NT2/D1 (cell line): ENCODE measurements around a stretch of chr3.

DNA sequence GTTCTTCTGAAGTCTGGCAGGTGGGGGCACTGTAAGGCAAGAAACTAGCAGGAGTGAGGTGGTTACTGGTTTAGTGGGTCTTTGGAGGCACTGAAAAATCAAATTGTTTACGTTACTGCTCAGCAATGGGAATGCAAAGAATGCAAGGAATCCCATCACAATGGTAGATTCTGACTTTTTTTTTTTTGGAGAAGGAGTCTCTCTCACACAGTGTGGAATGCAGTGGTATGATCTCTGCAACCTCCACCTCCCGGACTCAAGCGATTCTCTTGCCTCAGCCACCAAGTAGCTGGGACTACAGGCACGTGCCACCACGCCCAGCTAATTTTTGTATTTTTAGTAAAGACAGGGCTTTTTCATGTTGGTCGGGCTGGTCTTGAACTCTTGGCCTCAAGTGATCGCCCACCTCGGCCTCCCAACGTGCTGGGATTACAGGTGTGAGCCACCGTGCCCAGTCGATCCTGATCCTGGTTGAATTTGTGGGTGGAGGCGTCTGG is 16.3 kb downstream of the FAM107A start:
- RRBS, 2 experiments: no CpG with 5 or more reads among the region's 12 CpGs

DNA sequence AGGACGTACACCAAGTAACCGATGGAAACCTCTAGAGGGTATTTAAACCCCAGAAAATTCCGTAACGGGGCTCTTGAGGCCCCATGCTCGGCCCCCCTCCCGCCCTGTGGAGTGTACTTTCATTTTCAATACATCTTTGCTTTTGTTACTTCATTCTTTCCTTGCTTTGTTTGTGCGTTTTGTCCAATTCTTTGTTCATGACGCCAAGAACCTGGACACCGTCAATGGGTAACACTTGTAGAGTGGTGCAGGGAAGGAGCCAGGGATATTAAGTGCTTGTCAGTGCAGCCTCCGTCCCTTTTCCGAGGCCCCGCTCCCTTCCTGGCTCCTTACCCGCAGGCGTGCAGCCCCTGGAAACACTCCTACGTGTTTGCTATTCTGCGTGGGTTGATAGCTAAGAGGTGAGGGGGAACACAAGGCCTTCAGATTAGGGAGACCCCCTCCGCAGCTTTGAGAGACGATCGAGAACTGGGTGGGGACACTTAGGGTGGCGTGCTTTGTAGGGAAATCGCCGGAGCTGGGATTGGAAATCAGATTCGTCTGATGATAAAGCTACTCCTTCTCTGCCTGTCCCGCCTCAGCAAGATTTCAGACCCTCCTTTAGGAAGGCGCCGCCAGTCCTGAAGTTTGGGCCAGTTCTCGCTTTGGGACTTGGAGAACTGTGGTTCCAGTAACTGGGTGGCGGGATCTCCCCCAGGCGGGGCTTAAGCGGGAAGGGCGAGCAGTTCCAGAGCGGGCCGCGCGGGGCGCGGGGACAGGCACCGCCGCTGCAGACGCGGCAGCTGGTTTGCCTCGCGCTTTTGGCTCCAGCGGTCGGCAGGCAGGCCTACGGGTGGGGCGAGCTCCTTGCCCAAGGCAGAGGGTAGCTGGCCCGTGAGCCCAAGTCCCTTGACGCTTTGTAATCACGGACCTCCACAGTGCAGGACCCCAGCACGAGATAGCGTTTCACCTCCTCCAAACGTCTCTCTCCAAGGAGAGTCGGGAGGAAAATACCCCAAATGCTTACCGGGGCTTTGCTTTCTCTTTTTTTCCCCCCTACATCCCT is 7.9 kb upstream of the FAM107A start:
- RRBS, 2 experiments: 50% methylated on average over 1 of the region's 55 CpGs; no CpG with 5 or more reads in 1 of the 2 experiments

GRCh38 chr3:59654022-59654387 is 604.2 kb upstream of the CFAP20DC start:
- RRBS, 2 experiments: no CpG with 5 or more reads among the region's 9 CpGs

- RRBS, 2 experiments: no CpG with 5 or more reads among the region's 2 CpGs
These were observed 783.9 kb downstream of the FHIT start for GRCh38 chr3:60467165-60467919.

GRCh38 chr3:61008953-61009745 is 242.1 kb downstream of the FHIT start:
- RRBS, 2 experiments: no CpG with 5 or more reads among the region's 7 CpGs

GRCh38 chr3:61622888-61623467 is 61.6 kb downstream of the PTPRG start:
- RRBS, 2 experiments: no CpG with 5 or more reads among the region's 3 CpGs

- RRBS, 2 experiments: no CpG with 5 or more reads among the region's 6 CpGs
These were observed 154.0 kb downstream of the PTPRG start for GRCh38 chr3:61715202-61715966.

DNA sequence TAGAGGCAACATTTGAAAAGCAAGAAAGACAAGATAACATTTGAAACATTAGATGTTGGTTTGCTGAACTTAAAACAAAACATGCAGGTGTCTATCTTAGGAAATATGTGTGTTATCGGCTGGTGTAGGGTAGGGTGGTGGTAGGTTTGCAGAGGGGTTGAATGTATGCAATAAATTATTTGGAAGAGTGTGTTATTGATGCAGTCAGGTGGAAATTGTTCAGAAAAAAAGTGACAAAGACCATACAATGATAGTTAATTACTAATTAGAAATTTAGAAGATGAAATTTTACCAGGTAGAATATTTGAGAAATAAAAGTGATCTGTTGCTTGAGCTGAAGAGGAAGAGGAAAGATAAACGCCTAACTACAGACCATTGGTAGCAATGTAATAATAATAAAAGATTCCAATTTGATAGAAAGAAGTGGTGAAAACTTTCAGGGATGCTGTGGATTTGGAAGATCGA is 211.7 kb downstream of the PTPRG start:
- RRBS, 2 experiments: no CpG with 5 or more reads among the region's 3 CpGs

GRCh38 chr3:61886231-61886999 is 325.0 kb downstream of the PTPRG start:
- RRBS, 2 experiments: no CpG with 5 or more reads among the region's 5 CpGs

DNA sequence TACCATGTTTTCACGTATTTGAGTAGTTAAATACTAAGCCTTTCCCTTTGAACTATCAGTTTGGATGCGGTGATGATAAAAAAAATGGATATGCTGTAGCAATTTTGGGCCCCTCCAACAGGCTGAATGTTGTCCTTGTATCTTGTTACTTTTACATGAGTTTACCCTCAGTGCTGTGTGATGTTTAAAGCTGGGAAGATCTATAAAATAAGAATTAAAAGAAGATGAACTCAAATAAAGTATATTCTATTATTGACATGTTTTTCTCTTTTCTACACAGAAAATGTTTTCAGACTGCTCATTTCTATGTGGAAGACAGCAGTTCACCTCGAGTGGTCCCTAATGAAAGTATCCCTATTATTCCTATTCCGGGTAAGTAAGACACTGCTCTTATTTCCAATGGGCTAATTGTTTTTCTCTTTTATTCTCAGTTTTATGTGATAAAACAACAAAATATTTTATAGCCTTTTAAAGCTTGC is 75.3 kb upstream of the C3orf14 start:
- RRBS, 2 experiments: no CpG with 5 or more reads among the region's 4 CpGs

GRCh38 chr3:62295935-62296419 is 22.8 kb upstream of the C3orf14 start:
- RRBS, 2 experiments: no CpG with 5 or more reads among the region's 3 CpGs

DNA sequence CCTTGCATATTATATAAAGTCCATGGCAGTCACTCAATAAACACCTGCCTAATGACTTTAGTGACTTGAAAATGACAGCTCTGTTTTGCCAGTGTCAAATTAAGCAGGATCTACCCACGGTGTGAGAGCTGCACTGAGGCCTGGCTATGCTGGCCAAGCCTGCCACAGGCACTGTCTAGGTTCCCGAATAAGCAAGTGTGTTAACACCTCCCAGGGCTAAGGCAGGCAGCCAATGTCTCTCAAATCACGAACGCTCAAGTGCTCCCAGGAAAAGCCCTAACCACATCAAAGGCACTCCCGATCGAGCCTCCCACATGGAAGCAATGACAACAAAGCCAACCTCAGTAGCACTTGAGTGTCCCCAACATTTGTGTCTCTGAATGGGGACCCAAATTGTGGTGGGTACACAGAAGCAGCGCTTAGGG is 233.8 kb upstream of the FEZF2 start:
- RRBS, 2 experiments: no CpG with 5 or more reads among the region's 7 CpGs

- RRBS, 2 experiments: no CpG with 5 or more reads among the region's 5 CpGs
These were observed 74.8 kb upstream of the SYNPR start for GRCh38 chr3:63203446-63203653.

DNA sequence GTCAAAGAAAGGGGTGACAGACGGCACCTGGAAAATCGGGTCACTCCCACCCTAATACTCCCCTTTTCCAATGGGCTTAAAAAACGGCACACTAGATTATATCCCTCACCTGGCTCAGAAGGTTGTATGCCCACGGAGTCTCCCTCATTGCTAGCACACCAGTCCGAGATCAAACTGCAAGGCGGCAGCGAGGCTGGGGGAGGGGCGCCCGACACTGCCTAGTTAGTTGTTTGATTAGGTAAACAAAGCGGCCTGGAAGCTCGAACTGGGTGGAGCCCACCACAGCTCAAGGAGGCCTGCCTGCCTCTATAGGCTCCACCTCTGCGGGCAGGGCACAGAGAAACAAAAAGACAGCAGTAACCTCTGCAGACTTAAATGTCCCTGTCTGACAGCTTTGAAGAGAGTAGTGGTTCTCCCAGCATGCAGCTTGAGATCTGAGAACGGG is 7.0 kb upstream of the SNTN start:
- RRBS, 2 experiments: no CpG with 5 or more reads among the region's 13 CpGs

DNA sequence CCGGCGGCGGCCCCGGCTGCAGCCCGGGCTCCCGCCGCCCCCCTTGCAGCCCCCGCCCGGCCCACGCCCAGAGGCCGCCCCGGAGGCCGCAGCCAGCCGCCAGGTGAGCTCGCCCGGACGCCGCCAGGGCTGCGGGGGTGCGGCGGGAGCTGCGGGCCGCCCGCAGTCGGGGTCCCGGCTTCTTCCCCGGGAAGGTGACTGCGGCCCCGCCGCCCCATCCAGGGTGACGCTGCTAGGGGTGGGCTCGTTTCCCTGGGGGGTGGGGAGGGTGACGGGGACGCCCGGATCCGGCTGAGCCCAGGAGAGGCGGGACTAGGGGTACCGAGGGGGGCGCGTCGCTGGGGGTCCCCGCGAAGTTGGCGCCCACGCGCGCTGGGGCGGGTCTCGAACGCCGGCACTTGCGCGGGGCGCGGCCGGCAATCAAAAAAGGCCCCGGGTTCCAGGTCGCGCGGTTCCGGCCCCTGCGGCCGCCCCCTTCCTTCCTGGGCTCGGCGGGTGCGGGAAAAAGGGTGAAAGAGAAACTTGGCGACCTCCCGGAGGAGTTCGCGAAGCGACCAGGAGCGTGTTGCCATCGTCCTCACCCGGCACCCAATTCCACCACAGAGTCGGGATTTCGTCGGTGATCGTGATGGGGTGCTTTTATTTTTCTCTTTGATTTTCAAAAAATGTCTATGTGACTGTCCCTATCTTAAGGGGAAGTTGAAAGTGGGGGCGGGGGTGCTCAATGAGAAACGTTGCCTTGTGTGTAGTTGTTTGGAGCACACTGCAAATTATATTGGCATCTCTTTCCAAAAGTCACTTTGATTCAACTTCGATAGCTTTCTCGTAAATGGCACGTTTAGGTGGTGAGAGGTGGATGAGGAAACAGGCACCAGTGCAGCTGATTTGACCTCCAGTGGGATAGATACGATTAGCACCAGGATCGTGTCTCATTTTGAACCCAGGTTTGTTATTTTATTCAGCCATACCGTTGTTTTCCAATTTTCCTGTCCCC is 686 bp downstream of the ATXN7 start:
- RRBS, 2 experiments: 1 to 2% methylated on average over 30 to 41 of the region's 86 CpGs

DNA sequence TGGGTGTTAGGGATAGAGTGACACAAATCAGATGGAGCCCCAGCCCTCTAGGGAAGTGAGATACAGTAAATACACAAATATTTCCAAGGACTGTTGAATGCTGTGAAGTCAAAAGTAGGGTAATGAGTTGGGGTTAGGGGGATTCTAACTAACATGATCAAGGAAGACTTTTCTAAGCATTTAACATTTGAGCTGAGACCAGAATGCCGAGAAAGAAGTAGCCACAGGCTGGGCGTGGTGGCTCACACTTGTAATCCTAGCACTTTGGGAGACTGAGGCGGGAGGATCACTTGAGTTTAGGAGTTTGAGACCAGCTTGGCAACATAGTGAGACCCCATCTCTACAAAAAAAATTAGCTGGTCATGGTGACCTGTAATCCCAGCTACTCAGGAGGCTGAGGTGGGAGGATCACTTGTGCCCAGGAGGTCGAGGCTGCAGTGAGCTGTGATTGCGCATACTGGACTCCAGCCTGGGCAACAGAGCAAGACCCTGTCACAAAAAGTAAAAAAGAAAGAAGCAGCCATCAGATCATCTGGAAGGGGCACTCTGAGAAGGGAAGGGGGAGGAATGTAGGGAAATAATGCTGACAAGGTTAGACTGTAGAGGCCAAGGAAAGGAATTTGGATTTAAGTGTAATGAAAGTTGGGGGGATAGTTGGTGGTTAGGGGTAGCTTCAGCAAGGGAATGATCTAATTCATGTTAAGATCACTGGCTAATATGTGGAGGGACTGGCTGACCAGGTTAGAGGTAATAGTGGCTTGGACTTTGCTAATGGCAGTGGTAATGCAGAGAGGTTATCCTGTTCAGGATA is 59.8 kb downstream of the ATXN7 start:
- RRBS, 2 experiments: no CpG with 5 or more reads among the region's 5 CpGs

- RRBS, 2 experiments: no CpG with 5 or more reads among the region's 7 CpGs
These were observed 60.7 kb downstream of the ATXN7 start for GRCh38 chr3:63924110-63924991.

GRCh38 chr3:63977304-63977942 is 45.9 kb downstream of the PSMD6 start:
- RRBS, 2 experiments: no CpG with 5 or more reads among the region's 4 CpGs

DNA sequence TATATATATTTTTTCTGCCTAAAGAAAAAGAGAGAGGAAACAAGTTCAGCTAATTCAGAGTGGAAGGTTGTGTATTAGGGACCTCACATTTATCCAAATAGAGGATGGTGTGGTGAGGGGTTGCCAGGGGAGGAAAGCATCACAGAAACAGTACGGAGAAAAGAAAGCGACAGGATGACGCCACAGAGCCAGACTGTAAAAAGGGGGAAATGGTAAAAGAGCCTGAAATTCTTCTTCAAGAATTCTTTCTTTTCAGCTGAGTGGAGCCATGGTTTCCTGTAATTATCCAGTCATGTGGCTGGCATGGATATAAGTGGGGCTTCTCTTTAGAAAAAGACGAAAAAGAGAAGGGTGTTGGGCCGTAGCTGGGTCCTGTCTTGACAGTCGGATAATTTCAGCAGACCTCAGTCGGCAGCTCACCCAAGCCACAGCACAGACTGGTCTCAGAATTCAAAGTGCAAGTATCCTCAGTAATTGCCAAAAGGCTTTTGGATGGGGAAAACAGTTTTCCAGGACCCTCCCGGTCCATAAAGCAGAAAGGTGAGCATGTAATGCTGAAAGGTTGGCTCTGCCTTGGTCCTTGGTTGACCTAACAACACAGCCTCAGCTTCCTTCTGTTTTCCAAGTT is 24.6 kb upstream of the PSMD6 start:
- RRBS, 2 experiments: no CpG with 5 or more reads among the region's 8 CpGs

DNA sequence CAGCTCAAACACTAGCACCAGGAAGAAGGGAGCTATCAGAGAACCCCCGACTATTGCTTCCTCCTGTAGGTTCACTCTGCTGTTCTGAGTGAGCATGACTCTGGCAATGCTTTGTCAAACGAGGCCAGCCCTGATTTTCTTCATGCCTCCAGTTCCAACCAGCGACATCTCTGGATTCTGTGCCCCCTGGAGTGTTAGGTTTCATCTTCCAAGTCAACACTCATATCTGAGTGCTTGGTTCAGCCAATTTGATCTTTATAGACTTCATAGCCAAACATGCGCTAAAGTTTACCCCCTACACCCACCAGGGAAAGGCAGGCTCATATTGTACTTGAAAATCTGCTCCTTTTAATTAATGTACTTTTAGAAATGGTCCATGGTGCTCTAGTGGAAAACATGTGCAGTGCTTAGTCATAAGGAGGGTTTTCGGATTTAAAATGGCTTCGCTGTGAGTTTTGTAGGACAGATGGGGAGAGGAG is 4.7 kb downstream of the PRICKLE2 start:
- RRBS, 2 experiments: no CpG with 5 or more reads among the region's 6 CpGs